Metanephros (tissue), 2 donors: ENCODE results near the genes HOXB3 and NGFR.

DNA sequence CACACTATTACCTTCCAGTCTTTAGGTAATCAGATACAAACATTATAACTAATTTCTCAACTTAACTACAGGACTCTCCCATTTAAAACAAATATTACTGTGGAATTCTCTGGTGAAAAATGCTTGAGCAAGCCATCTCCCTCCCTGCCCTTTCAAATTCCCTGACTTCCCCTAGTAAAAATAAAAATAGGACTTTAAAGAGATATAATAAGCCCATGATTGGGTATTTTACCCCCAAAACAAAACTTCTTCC, 135.5 kb downstream of the SNX11 start:
- RAMPAGE, long total RNA: no peak

GRCh38 chr17:48429065-48429546, 908 bp downstream of the SKAP1 start:
- RAMPAGE, long total RNA: no peak

- RAMPAGE, long total RNA: no peak
Observed at GRCh38 chr17:48456502-48456986, 26.5 kb upstream of the SKAP1 start.

- RAMPAGE, long total RNA: no peak
Observed at GRCh38 chr17:48542072-48542890, 2.6 kb downstream of the HOXB2 start.

GRCh38 chr17:48543715-48544436, 1.0 kb downstream of the HOXB2 start:
- RAMPAGE, long total RNA: no peak

DNA sequence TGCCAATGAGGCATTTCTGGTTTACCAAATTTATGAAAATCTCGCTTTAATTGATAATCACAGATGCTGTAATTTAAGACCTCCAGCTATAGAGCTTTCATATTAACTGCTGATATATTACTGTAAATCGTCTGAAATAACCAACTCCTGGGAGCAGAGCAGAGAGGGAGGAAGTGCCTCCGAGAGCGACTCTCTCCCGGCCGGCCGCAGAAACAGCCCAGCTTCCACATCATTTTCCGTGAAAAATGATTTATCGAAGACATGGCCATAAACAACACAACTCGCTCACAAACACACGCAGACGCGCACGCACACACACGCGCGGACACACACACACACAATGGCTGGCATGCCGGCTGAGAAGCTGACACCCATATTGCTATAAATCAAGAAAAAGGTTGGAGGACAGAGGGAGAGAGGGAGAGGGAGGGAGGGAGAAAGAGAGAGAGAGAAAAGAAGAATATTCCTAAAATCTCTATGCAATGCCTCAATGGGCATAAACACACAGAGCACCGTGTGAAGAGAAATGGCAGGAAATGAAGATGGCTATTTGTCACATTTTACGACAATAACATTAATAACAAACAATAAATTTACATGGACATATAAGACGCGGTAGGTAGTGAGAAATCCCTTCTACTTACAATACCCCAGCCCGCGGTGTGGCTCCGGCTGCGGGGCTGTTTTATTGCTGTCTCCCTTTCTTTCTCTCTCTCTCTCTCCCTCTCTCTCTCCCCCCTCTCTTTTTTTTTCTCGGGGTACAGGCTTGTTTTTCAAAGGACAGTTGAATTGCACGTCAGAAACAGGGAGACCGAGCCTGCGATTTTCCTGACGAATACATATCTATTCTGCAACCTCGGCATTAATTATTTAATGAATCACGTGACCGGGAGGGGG, 9.6 kb downstream of the HOXB4 start:
- RAMPAGE, long total RNA: no peak

- RAMPAGE, long total RNA: no peak
Observed at GRCh38 chr17:48574374-48575501, 3.4 kb downstream of the HOXB4 start.

DNA sequence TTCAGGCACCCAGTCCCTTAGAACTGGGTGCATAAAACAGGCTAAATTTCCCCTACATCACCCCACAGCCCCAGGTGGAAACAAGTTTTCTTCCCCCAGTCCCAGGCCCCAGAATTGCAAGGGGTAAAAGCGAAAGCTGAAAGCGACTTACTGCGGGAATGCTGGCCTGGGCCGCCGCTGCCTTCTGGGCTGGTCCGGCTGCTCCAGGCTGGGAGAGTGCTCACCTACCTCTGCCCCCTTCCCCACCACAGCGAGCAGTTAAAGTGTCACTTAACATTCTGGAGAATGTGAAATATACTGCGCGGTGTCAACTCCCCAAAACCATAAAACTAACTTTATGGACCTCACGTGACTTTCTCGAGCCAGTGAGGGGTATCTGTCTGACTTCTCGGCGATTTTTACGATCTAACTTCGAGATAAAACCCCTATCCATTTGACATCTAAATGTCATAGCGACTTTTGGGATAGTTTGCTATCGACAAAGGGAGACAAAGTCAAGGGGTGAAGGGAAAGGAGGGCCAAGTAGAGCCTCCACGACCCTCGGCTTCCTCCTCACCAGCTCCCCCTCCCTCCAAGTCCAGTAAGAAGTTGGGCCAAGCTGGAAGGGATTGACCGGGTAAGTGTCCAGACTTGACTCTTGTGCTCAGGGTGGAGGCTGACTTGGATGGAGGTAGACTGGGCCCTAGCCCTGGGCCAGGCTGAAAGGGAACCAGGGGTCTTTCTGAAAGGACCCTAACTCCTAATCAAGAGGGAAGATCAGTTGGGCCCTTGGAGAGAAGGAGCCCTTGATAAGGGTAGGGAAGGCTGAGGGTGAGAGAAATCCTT, at the start of gene HOXB3:
Gene HOXB3 (minus strand): TSS at position 268 of the 825 bp plus-strand sequence.
- RAMPAGE, long total RNA: no peak

DNA sequence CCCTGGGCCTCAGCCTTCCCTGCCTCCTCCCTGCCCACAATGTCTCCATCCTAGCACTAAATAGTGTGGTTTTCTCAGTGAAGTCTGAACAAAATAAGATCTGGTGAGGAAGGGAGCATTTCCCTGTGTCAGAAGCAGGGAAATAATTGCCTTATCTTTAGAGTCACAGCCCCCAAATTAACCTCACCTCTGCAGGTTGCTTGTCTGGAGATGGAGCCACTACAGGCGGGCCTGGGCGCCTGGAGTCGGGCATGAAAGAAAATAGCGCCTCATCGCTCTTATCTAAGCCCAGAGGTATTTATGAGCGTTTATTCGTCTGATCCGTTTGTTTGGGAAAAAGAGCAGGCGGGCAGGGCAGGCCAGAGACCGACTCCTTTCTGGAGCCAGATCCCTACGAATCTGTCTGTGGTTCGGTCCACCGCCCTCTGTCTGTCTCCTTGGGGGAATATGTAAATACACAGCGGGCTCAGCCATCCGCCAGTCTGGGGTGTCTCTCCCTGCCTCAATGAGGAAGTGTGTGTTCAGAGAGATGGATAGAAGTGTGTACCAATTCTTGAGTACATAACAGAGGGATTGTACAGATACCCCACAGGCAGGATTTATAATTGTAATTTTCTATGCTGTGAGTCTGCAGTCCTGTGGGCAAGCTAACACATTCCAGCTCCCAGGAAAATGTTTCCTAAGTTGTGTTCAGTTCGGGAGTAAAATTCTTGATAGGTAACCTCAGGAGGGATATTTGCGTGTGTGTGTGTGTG, 4.4 kb downstream of the HOXB6 start:
- RAMPAGE, long total RNA: no peak

DNA sequence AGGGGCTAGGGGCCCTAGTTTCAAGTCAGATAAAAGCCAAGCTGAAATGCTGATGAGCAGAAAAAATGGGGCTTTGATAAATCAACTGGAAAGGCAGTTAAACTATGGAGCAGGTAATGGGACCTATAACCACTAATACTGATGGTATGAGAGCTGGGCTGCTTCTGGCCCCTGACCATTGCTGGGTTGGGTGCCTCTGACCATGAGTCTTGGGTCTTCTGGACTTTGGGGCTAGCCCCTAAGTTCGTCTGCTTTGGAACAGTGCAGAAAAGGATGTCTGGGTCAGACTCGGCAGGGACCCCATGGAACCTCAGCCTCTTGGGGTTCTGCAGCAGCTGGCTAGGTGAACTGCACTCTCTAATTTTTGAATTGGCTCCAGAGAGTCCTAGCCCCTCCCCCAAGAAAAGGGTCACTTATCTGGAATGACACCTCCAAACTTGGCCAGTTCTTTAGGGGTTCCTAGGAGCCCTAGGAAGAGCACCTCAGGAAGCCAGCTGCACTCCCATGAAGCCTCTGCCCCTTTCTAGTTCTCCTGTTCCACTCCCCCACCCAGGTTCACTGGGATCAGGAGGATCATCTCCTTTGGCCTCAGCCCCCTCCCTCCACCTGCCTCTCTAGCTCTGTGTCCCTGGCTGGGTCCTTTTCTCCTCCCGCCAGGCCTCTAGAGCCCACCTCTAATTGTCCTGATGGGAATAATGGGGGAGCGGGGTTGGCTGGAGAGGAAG, 1.4 kb downstream of the HOXB7 start:
- RAMPAGE, long total RNA: no peak

GRCh38 chr17:48850990-48851345, 20.1 kb downstream of the CALCOCO2 start:
- RAMPAGE, long total RNA: no peak

- RAMPAGE, long total RNA: no peak
Observed at GRCh38 chr17:48910204-48910872, 2.1 kb downstream of the UBE2Z start.

DNA sequence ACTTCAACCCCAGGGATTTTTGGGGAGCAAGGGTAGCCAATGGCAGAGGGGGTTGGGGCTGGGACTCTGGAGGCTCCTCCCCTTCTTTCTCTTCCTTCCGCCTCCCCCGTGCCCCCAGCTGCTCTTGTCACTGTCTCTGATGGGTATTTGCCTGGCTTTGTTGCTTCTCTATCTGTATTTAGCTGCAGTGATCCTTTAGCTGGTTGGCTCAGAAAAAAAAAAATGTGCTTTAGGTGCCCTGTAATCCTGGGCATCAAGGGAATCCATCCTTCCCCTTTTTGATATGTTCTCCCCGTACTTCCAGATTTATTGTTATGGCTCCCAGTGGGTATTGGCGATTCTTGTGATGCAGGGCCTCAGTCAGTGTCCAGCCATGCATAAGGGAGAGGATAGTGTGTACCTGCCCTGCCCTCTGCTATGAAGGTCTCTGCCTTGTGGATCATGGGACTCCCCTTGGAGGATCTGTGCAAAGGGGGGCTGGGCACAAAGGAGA, 16.5 kb downstream of the SNF8 start:
- RAMPAGE, long total RNA: no peak

GRCh38 chr17:49014278-49015037, 17.3 kb downstream of the IGF2BP1 start:
- RAMPAGE, long total RNA: no peak

GRCh38 chr17:49126283-49126537, 6.4 kb upstream of the B4GALNT2 start:
- RAMPAGE, long total RNA: no peak

GRCh38 chr17:49213609-49214261, 3.2 kb downstream of the ABI3 start:
- RAMPAGE, long total RNA: no peak

DNA sequence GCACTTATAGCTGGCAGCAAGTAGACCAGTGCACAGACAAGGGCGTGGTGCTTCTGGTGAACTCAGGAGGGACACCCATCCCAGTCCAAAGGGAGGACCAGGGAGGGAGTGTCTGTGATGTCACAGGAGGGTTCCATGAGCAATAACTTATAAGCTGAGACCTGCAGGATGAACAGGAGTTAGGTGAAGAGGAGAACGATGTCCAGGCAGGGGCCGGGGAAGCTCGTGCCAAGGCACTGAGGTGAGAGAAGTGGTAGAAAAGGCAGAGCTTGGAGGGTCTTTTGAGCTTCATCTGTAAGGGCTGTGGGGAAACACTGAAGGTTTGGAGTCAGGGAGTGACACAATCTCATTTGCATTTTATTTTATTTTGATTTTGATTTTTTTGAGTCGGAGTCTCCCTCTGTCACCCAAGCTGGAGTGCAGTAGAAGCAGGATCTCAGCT, 17.5 kb upstream of the PHOSPHO1 start:
- RAMPAGE, long total RNA: no peak

GRCh38 chr17:49366635-49367034, 4.6 kb upstream of the ZNF652 start:
- RAMPAGE, long total RNA: no peak

DNA sequence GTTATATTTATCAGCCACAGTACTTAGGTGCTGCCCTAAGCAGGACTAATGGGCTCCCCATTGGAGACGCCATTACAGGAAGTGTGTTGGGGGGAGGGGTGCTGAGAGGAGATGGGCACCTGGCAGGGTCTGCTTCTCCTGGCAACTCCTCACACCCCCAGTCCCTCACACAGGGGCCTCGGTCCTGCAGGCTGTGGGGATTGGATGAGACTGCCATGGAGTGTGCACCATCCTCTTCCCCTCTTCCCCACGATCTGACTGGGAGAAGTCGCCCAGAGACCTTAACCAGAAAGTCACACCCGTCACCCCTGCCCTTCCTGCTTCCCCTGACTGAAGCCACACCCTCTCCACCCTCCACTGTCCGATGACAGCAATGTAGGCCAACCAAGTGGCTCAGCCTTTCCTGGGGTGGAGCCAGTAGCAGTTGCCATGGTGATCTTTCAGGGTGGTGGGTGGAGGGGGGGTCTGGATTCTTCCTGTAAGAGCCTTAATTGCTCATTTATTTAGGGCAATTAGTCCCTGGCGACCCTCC, 37.4 kb upstream of the PHB1 start:
- RAMPAGE, long total RNA: no peak

GRCh38 chr17:49495013-49495544, at the start of gene NGFR:
NGFR (plus strand) TSS chr17:49495293.
- RAMPAGE, long total RNA: no peak